WTC11 (cell line): ENCODE results near the genes TIMM29, SPC24 and ELAVL3.

- PRO-cap = no peak
These were observed 46.5 kb downstream of the DNM2 start for GRCh38 chr19:10764125-10765103.

GRCh38 chr19:10777370-10777741 lies 58.7 kb downstream of the TMED1 start:
- PRO-cap = no peak

DNA sequence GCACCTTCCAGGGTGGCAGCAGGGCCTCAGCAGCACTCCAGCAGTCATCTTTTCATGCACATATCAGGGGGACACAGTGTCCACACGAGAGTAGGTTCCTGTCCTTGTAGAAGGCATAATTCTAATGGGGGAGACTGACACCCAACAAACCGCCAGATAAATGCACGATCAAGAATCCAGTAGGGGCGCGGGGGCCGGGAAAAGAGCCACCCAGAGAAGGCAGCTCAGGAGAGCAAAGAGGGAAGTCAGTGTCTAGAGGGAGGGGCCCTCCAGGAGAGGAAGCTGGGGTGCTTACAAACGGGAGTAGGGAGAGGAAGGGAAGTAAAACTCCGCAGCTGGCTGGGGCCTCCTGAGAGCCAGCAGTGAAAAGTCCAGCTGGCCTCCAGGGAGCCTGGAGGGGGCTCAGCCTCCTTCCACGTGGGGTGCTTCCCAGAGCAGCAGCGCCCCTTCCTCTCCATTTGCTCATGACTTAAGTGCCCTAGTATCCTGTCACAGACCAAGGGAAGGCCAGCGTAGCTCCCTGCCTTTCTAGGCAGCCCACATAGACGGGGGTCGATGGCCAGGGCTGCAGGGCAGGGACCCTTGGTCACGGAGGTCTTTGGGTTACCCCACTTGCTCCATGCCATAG lies 51.8 kb downstream of the TMED1 start:
- PRO-cap = no peak

DNA sequence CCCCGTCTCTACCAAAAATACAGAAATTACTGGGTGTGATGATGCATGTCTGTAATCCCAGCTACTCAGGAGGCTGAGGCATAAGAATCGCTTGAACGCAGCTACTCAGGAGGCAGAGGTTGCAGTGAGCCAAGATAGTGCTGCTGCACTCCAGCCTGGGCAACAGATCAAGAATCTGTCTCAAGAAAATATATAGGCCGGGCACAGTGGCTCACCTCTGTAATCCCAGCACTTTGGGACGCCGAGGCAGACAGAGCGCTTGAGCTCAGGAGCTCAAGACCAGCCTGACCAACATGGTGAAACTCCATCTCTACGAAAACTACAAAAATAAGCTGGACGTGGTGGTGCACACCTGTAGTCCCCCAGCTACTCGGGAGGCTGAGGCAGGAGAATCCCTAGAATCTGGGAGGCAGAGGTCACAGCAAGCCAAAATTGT lies 26.7 kb downstream of the YIPF2 start:
- PRO-cap = no peak

DNA sequence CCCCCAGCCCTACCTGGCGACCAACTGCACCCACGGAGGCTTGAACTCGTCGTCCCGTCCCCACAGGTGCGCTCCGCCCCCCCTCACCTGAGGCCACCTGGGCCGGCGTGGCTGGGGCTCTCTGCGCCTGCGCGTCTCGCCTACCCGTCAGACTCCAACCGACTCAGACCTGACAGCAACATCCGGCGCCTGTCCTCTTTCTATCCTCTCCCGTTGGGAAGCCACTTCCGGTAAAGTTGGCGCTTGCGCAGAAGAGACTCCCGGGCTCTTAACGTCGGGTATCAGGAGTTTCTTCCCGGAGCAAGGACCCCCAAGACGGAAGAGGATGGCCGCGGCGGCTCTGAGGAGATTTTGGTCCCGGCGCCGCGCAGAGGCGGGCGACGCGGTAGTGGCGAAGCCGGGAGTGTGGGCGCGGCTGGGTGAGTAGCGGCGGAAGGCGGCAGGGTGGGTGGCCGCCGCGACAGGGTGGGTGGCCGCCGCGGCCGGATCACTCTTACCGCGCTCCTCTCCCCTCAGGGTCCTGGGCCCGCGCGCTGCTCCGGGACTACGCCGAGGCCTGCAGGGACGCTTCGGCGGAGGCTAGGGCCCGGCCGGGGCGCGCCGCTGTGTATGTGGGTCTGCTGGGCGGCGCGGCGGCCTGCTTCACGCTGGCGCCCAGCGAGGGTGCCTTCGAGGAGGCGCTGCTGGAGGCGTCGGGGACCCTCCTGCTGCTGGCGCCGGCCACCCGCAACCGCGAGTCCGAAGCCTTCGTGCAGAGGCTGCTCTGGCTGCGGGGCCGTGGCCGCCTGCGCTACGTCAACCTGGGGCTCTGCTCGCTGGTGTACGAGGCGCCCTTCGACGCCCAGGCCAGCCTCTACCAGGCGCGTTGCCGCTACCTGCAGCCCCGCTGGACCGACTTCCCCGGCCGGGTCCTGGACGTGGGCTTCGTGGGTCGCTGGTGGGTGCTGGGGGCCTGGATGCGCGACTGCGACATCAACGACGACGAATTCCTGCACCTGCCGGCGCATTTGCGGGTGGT lies at the start of gene TIMM29:
TSS of gene TIMM29 (plus strand) at position 314 of the 1,018 bp plus-strand sequence.
- PRO-cap = bidirectional peak, plus-strand start at position 295 of the sequence, minus-strand start at position 171 of the sequence

GRCh38 chr19:10960115-10960619 lies 663 bp upstream of the SMARCA4 start:
- PRO-cap = no peak

DNA sequence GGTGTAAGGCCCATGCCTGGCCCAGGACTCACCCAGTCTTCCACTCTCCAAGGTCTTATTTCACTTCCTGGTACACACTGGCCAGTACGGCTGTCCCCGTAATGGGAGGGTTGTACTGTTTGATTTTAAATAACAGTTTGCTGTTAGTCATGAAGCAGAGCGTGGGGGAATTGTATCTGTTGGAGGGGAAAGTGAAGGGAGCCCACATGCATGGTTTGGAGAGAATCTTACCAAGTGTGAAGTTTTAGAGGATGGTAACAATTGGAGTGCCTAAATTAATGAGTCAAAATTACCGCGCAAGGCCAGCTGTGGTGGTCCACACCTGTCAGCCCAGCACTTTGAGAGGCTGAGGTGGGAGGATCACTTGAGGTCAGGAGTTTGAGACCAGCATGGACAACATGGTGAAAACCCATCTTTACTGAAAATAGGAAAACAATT lies 46.8 kb upstream of the LDLR start:
- PRO-cap = no peak

DNA sequence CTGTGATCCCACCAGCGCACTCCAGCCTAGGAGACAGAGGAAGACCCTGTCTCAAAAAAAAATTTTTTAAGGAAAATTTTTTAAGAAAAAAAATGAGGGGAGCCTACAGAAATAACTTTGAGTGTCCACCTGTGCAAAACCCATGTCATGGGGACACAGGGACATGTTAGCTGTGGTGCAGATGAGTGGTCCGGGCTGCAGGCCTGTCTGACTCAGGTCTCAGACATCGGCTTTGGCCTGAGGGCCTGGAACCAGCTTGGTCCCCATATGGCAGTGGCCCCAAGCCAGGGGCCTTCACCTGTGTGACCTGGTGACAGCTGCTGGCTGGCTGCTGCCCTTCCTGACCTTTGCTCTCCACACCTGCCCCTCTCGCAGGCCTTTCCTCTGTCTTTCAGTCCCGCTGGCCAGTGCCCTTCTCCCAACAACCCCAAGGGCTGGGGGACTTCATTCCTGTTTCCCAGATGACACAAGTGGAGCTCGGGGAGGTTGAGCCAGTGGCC lies 23.0 kb upstream of the LDLR start:
- PRO-cap = no peak

- PRO-cap = no peak
These were observed 14.9 kb downstream of the LDLR start for GRCh38 chr19:11104091-11104584.

DNA sequence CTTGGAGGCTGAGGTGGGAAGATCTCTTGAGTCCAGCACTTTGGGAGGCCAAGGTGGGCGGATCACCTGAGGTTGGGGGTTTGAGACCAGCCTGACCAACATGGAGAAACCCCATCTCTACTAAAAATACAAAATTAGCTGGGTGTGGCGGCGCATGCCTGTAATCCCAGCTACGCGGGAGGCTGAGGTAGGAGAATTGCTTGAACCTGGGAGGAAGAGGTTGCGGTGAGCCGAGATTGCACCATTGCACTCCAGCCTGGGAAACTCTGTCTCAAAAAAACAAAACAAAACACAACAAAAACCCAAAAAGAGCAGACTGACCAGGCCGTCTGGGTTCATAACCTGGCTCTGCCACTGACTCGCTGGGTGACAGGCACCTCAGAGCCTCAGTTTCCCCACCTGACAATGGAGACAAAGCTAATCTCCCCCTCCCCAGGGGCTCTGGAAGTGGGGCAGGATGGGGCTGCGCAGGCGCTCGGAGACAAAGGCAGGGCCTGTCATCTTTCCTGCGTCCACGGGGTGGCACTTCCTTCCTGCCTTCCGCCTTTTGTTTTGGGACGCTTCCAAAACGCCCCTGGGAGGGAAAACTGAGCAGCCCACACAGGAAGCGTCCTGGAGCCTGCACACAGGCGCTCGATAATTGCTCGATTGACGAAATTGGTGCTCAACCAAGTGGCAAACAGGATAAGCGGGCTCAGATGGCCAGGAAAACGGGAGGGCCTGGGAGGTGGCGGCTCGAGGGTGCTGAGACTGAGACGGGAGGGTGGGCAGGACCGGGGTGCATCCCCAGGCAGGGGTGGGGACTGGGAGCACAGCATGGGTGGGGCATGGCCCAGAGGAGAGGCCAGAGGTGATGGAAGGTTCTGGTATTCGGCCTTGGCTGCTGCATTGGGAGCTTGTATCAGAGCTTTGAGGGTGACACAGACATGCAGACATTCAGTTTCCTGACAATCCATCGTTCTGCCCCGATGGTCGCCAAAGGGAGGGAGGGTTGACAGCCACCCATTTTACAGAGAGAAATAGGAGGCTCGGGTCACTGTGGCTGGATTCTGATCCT lies 17.9 kb downstream of the SPC24 start:
- PRO-cap = unidirectional peak, plus-strand start at position 566 of the sequence; unidirectional peak, plus-strand start at position 601 of the sequence

GRCh38 chr19:11155351-11156344 lies at the start of gene SPC24:
Gene SPC24, minus strand, starts transcription at chr19:11155782.
- PRO-cap = bidirectional peak, plus-strand start at chr19:11156066, minus-strand start at chr19:11155780

DNA sequence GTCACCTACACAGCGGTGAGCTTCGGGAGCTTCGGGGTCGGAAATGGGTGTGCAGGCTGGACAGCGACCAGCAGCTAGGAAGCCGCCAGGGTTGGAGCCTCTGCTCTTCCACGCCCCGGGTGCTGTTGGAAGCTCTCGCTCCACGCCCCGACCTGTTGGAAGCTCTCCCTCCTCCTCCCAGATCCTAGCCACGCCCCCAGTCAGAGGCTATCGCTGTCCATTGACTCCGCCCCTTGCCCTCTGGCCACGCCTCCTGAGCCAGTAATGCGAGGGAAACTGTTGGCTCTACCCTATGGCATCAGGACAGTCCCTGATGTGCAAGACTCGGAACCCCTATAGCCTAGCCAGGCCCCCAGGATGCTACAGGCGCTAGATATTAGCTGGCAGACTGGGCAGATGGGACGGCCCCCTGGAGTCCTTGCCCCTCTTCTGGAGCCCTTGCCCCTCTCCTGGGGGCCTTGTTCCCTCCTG lies 6.3 kb downstream of the PLPPR2 start:
- PRO-cap = bidirectional peak, plus-strand start at position 293 of the sequence, minus-strand start at position 166 of the sequence

DNA sequence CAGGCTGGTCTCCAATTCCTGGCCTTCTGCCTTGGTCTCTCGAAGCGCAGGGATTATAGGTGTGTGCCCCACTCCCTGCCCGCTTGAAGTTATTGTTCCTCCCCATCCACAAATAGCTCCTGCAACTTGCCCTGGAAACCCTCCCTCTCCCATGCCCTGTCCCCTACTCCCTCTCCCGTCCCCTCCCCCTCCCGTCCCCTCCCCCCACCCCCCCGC lies 1.2 kb downstream of the RGL3 start:
- PRO-cap = no peak

GRCh38 chr19:11418253-11419216 lies 579 bp downstream of the RGL3 start:
- PRO-cap = bidirectional peak, plus-strand start at chr19:11419159, minus-strand start at chr19:11418585

DNA sequence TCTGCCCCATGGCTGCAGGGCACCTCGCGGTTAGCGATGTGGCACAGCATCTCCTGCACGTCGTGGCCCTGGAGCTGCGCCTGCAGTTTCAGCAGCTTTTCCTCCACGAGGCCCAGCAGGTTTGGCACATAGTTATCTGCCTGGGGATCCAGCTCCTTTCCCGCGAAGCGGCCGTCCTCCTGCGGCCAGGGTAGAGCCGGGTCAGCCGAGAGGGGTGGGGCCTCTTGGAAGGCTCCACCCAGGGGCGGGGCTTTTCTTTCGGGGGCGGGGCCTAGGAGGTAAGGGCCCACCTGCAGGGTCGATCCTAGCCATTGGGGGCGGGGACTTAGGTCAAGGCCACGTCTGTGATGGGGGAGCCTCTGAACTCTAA lies 2.5 kb upstream of the RGL3 start:
- PRO-cap = bidirectional peak, plus-strand start at position 311 of the sequence, minus-strand start at position 192 of the sequence

- PRO-cap = no peak
These were observed 4.6 kb upstream of the RGL3 start for GRCh38 chr19:11423751-11424147.

DNA sequence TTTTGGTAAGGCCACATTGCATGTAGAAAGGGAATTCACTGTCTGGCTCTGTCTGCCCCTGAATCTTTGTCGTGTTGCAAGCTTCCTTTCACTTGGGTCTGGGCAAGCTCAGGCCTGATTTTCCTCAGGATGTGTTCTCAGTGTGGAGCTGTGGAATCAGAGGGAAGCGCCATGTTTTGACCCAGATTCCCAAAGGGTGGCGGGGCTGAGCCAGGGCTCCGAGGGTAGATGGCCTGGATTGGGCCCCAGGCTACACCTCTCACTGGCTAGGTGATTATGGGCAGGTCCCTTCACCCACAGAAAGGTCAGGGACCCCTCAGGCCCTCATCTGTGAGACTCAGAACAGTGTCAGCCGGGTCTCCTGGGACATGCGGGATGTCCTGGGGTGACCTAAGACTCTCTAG lies 8.7 kb downstream of the PRKCSH start:
- PRO-cap = no peak

- PRO-cap = unidirectional peak, minus-strand start at chr19:11481048
These were observed at the start of gene ELAVL3 for GRCh38 chr19:11480530-11481432. Gene ELAVL3, minus strand, starts transcription at chr19:11481046.

DNA sequence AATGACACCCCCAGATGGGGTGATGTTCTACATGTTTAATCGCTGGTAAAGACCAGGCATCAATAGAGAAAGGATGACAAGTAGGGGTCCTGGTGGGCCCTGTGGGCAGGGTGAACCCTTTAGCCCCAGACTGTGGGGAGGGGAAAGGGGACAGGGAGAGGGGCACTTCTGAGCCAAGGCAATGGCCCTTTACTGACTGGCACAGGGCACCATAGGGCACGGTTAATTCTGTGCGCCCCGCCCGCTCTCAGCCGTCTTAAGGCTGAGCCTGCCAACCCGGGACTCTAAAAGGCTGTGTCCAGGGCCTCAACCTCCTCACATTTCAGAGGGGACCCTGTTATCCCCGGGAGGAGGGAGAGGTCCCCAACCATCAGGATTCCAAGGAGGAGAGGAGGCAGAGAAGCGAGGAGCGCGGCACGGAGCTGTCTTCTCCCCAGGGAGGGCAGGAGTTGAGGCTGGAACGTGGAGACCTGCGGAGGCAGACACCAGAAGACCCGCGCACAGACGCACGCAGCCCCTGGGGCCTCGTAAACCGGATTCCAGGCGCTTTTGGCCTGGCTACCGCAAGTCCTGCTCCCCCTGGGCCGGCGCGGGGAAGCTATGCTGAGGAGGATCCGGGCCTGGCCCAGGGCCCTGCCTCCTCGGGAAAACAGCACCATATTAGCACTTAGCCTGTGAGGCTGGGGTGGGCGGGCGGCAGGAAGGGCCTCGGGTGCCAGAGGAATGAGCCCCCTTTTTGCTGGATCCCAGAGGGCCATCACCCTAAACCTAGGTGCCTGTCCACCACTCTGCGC lies 7.7 kb downstream of the ELOF1 start:
- PRO-cap = no peak

DNA sequence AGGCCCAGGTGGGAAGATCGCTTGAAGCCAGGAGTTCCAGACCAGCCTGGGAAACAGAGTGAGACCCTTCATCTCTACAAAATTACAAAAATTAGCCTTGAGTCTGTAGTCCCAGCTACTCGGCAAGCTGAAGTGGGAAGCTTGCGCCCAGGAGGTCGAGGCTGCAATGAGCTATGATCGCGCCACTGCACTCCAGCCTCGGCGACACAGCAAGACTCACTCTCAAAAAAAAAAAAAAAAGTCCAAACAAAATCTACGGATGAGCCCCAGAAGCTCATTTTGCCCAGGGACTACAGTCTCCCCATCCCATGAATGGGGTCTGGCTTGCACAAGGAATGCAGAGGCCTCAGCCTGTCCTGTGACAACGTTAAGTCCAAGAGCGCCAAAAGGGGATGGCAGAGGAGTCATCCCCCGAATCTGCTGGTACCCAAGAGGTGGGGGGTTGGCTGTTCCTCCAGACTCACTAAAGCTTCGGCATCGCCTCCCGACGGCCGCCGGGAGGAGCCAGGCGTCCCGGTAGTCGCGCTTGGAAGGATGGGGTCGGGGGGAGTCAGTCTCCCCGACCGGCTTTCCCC lies 440 bp downstream of the ELOF1 start:
- PRO-cap = no peak